Measurements from ENCODE around the gene DLGAP4.

DNA sequence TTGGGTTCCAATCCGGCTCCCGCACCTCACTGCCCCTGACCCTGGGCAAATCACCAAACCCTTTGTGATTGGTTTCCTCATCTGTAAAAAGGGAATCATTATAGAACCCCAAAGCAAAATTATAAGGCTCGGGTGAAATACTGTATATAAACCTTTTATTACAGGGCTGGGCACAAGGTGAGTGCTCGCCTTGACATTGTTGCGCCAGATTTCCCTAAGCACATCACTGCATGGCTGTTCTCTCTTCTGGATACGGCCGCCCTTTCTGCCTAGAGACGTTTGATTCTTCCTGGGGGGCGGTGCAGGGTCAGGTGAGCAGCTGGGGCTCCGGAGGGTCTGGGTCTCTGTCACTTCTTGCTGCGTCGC, 90.5 kb upstream of the EPB41L1 start:
- RRBS = no CpG with 5 or more reads among the region's 12 CpGs

DNA sequence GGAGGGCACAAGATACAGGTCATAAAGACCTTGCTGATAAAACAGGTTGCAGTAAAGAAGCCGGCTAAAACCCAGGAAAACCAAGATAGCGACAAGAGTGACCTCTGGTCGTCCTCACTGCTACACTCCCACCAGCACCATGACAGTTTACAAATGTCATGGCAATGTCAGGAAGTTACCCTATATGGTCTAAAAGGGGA, 71.3 kb upstream of the EPB41L1 start:
- RRBS = no CpG with 5 or more reads among the region's 3 CpGs

- RRBS = no CpG with 5 or more reads among the region's 2 CpGs
Measured at GRCh38 chr20:36085228-36085599, 69.3 kb upstream of the EPB41L1 start.

DNA sequence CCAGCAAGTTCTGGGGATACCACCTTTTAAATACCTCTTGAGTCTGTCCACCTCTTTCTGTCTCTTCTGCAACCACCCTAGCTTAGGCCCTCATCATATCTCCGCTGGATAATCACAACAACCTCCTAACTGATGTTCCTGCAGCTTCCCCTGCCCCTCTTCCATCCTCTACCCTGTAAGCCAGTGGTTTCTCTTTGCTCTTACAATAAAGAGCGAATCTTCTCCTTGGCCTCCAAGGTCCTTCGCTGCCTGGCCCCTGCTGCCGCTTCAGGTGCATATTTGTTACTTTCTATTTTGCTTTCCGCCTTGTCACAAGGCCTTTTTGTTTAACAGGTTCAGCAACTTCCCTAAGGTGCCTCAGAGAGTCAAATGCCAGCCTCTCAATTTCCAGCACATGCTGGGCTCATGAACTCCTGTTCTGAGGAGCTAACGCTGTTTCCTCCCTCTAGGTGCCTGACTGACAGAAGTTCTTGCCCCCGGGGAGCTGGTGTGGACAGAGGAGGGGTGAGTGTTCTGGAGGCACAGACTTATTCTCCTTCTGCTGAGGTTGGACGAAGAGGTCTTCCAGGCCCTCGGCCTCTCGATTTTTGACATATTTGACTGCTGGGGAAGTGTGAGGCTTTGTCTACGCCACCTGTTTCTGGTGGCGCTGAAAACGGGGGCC, 42.4 kb upstream of the EPB41L1 start:
- RRBS = no CpG with 5 or more reads among the region's 13 CpGs

GRCh38 chr20:36212057-36212681, 24.1 kb upstream of the AAR2 start:
- RRBS = no CpG with 5 or more reads among the region's 7 CpGs

- RRBS = no CpG with 5 or more reads among the region's 1 CpG
Measured at GRCh38 chr20:36222255-36222454, 14.1 kb upstream of the AAR2 start.

DNA sequence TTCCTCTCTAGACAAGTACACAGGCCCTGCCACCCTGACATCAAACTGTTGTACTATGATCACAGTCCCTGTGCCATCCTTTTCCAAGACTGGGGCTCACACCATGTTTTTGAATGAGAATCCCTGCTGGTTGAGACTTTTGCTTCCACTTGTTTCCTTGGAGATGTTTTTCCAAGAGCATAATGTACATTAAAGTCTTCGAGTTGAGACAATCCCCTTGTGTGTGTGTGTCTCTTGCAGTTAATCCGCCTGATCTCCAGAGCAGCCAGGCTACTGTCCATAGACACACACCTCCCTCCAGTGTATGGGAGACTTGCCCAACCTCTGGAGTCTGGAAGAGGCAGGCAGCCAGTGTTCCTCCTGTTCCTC, 20.4 kb downstream of the AAR2 start:
- RRBS = no CpG with 5 or more reads among the region's 2 CpGs

DNA sequence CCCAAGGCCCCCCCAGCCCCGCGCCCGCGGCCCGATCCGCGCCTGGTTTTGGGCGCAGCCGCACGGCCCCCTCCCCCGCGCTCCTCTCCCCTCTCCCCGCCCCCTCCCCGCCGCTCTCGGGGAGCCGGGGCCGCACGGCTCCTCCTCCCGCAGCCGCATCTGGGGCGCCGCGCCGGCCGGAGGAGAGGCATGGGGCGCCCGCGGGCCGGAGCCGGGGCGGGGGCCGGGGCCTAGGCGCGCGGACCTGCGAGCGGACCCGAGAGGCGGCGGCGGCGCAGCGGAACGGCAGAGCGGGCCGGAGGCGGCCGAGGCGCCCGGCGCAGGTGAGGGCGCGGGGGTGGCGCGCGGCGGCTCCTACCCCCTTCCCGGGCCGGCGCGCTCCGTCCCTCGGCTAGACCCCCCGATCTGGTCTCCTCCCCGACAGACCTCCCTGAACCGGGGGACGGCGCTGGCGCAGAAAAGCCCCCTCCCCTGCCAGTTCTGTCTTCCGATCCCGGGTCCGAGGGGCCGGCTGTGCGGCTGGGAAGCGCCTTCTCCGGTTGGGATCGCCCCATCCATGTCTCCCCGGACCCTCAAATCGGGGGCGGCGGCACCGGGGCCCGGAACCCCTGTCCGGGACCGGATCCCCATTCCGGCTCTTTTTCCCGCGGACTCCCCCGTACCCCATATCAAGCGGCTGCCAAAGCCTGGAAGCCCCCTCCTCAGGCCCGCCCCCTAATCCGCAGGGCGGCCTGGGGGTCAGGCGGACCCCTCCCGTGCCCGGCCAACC, at the start of gene DLGAP4:
Gene DLGAP4 (plus strand): TSS at position 150 of the 769 bp plus-strand sequence.
- RRBS = 2% methylated on average over 47 of the region's 97 CpGs

DNA sequence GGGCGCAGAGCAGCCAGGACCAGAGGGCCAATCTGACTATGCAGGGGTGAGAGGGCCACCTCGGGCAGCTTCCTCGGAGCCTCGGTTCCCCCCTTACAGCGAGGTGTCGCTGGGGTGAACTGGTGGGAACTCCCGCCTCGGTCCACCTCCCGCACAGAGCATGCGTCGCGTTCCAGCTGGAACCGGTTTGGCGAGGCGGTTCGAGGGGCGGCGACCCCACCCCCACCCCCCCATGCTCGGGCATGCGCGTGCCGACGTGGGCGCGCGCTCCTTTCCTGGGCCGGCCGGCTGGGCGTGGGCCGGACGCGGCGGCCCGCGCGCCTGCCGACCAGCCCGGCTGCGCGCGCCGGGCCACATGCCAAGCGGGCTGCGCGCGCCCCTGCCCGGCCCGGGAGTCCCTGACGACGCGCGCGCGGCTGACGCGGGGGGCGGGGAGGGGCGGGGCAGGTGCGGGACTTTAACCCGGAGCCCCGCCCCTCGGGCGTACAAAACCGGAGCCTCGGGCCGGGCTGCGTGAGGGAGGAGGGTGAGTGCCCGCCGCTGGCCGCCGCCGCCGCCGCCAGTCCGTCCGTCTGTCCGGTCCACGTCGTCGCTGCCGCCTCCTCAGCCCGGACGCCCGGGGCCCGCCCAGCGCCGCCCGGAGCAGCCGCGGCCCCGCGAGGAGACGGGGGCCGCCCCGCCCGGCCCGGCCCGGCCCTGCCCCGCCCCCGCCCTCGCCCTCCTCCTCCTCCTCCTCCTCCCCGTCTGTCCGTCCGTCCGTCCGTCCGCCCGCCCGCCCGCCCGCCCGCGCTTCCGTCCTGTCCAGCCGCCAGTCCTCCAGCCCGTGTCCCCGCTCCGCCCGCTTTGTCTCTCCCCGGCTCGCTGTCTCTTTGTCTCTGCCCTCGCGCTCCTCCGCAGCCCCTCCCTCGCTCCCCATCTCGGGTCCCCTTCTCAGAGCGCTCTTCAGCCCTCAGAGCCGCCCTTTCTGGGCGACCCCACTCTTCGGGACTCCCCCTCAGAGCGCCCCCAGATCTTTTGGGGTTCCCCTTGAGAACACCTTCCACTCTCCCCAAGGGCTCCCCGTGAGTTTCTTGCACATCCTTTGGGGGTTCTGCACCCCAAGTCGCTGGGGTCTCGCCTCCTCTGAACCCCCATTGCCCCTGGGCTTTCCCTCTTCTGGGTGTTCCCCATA, 79.9 kb upstream of the MYL9 start:
- RRBS = under 1% methylated on average over 45 of the region's 134 CpGs

DNA sequence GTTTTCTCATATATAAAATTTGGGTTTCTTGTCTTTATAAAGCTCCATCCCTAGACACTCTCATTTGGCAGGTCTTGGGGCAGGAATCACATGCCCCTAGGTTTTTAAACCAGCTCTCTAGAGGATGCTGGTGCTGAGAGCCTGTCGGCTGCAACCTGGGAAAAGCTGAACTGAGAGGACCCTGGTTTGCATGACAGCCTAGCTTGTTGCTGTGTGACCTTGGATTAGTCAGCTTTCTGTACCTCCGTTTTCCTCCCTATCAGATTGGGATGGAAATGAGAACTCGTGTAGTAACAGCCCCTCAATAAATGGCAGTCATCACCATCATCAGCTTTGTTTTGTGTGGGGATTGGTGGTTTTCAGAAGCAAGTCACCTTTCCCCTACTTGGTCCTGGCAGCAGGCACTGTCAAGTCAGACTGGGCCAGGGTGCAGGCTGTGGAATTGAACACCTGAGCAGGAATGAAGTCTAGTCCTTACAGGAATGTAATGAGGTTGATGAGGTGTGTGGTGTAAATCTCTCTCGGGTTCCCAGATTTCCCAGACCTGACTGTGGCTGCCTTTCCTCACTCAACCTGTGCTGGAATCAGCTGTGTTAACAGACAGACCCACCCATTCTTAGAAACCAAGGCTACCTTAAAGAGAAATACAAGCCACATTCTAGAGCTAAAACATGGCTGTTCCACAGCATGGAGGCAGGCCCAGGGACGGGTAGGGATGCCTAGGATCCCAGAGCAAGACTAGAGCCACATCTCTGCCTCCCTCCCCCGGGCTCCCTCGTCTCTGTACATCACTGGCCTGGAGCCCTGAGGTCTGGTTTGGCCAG, 75.1 kb upstream of the MYL9 start:
- RRBS = no CpG with 5 or more reads among the region's 7 CpGs

GRCh38 chr20:36496657-36497044, 44.7 kb upstream of the MYL9 start:
- RRBS = no CpG with 5 or more reads among the region's 17 CpGs

- RRBS = no CpG with 5 or more reads among the region's 4 CpGs
Measured at GRCh38 chr20:36513579-36514160, 27.6 kb upstream of the MYL9 start.

DNA sequence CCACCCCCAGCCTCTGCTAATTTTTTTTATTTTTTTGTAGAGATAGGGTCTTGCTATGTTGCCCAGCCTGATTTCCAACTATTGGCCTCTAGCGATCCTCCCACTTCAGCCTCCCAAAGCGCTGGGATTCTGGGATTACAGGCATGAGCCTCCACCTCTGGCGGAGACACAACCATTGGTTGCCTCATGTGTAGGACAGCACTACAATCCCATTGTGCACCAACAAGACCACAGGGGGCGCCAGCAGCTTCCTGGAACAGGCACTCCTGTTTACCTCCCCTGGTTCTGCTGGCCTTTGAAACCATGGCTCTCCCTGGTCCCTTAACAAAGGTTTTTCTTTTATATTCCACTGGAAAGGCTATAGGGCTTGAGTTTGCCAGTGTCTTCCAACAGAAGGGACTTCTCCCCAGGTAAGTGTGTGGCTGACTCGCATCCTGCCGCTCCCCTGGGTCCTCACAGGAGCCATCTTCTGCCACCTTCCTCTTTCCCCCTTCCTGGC, 26.7 kb downstream of the SOGA1 start:
- RRBS = no CpG with 5 or more reads among the region's 6 CpGs

DNA sequence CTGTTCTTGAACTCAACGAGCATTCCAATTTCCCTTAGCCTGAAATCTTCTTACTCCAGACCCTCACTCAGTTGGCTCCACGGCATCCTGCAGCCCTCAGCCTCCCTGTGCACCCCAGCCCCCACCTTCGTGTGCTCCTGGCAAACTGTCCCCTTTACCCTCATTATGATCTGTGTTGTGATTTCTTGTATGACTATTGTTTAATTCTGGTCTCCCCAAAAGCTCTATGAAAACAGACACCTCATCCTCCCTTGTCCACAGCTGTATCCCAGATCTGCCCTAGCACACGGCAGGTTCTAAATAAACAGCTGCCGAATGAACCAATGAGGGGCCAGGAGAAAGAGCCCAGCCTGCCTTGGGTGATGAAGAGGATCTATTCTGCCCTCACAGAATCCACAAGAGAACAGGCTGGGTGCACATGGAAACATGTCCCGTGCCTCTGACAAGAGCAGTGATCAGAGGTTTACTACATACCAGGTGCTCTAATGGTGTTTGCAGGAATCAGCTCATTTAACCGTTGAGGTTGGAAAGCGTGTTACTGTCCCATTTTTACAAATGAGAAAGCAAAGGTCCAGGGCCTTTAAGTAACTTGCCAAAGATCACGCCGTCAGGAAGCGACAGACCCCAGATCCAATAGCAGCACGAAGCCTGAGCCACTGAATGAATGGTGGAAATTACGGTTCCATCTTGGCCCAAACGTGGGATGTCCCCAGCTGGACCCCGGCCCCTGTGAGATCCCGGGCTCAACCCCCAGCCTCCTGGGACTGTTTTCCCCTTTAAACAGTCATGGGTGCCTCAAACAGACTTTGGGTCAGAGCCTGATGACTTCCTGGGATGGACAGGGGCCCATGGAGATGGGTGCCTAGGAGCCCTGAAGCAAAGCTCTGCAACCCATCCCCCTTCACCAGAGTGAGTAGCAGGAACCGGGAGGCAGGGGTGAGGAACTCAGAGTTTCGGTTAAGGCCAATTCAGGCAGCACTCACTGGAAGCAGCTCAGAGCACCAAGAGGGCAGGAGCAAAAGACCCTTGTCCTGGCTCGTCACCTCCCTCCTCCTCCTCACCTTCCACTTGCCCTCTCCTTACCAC, 2.8 kb downstream of the SOGA1 start:
- RRBS = no CpG with 5 or more reads among the region's 19 CpGs

DNA sequence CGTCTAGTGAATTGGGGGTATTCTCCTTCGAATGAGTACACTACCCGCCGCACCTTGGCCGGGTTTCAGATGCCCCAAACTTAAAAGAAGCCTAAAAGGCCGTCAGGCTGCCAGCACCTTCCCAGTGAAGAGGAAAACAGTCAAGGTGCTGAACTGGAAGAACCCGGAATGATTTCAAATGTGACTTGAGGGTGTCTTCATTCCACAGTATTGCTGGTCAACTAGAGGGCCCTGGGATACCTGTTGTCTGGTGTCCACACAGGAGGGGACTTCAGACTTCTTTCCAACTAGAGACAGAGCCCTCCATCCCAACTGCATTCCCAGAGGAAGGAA, 446 bp upstream of the SAMHD1 start:
- RRBS = 5% methylated on average over 6 of the region's 7 CpGs

DNA sequence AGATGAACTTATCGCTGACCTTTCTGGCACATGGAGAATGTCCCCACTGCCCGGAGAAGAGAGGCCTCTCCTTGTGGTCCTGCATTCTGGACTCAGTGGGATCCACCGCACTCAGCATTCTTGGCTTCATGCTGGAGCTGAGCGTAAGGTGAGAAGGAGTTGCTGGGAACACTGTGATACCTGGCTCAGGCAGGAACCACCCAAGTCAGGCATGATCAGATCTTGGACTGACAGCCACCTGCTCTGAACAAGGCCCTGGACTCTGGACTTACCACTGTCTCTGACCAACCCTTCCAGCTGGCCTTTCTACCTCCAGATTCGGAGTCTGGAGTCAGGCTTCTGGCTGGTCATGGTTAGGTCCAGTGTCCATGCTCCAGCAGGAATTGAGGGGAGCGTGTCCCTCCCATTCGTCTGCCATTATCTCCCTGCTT, 5.7 kb upstream of the MANBAL start:
- RRBS = no CpG with 5 or more reads among the region's 7 CpGs

GRCh38 chr20:37315980-37316129, 26.4 kb downstream of the MANBAL start:
- RRBS = no CpG with 5 or more reads among the region's 2 CpGs

DNA sequence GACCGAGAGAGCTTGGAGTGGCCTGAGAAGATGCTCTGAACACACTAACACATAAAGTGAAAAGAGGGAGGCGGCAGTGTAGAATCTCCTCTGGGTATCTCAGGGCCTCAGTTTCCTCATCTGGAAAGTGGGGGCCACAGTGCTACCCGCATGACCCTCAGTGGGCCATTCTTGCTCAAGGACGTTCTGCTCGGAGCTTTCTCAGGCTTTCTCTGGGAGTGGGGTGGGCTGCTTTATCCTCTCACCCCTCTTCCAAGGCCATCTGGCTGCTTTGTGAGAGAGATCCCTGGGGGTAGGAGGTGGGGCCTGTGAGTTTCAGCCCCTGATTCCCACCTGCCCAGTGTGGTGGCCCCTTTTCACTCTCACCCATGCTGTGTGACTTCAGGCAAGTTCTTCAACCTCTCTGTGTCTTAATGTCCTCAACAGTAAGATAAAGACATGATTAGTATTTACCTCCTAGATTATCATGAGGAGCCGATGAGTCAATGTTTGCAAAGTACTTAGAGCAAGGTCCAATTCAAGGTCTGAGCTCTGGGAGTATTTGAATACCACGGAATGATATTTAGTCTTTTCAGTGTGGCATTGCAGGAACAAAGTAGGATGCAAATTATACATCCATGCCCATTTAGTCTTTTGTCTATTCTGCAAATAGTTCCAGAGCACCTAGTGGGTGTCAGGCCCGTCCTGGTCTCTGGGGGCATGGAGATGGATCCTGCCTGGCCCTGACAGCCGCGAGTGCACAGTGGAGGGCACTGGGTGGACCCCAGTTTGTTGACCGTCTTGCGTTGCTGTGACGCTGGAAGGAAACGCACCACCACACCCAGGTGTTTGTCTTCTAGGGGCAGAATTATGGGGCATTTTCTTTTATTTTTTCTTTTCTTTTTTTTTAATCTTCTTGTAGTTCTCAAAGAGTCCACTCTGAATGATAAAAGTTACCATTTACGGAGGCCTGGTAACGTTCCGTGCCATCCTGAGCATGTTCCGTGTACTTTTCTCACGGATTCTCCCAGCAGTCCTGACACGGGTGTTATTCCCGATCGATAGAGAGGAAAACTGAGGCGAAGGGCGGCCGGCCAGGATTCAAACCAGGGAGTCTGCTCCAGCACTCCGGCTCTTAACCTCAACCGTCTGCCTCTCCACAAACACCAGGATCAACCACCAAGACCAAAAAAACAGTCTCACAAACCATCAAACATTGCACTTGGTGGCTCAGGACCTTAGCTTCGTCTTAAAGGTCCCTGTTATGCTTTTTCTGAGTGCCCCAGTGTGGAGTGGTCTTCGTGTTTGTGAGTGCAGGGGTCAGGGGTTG, 34.5 kb downstream of the SRC start:
- RRBS = no CpG with 5 or more reads among the region's 29 CpGs

DNA sequence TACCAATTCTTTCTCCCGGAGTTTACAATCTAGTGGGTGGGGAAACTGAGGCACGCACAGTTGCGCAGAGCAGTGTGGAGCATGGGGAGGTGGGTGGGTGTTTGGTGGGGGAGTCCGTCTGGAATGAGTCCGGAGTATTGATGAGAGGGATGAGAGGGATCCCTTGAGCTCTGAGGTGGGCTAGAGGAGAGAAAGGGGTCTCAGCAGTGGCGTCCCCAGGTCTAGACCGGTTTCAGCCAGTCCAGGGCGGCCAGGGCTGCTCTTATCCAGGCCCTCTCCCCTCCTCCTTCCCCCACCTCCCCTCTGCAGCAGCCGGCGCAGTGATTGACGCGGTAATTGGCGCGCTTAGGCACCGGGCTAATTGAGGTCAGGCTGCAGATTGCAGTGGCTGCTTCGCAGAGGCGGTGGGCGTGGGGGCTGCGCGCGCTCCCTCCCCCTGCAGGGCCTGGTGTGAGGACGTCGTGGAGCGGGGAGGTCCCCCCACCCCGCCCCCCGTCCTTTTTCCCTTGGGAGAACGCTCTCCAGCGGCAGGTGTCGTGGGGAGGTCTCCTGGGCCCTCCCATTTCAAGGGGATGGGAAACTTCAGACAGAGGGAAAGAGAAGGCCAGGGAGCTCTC, 70.3 kb upstream of the BLCAP start:
- RRBS = 9% methylated on average over 12 of the region's 29 CpGs

GRCh38 chr20:37745596-37746039, 51.8 kb downstream of the CTNNBL1 start:
- RRBS = no CpG with 5 or more reads among the region's 3 CpGs